ENCODE measurements around a stretch of chr7.

- PRO-cap, result no peak
Measured at GRCh38 chr7:157613806-157614337, 277.1 kb downstream of the DNAJB6 start.

GRCh38 chr7:157840647-157841426 lies 504.0 kb downstream of the DNAJB6 start:
- PRO-cap, result no peak

DNA sequence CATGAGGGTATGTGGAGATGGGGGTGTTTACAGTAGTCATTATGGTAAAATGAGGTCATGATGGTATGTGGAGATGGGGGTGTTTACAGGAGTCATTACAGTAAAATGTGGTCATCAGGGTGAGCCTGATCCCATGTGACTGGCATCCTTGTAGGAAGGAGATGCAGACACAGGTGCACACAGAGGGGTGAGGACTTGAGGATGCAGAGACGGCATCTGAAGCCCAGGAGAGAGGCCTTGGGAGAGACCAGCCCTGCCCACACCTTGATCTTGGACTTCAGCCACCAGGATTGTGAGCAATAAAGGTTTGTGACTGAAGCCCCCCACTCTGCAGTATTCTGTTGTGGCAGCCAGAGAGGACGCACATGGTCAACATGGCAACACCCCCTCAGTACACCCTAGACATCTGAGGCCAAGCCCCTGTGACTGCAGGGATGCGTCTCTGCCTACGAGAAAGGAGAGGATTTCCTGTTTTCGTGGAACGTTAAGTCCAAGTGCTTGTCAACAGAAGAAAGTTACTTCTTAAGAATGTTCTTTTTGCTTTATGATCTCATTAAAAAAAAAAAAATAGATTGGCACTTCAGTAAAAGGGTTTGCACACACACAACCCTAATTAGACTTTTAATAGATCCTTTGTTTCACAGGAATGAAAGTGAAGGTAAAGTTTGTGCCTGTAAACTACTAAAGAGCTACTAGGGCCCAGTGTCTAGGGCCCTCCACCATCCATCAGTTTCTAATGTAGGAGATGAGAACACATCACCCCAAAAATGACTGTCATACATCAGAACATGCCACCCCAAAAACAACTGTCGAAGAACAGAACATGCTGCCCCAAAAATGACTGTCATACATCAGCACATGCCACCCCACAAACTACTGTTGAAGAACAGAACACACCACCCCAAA lies 544.6 kb downstream of the DNAJB6 start:
- PRO-cap, result no peak

DNA sequence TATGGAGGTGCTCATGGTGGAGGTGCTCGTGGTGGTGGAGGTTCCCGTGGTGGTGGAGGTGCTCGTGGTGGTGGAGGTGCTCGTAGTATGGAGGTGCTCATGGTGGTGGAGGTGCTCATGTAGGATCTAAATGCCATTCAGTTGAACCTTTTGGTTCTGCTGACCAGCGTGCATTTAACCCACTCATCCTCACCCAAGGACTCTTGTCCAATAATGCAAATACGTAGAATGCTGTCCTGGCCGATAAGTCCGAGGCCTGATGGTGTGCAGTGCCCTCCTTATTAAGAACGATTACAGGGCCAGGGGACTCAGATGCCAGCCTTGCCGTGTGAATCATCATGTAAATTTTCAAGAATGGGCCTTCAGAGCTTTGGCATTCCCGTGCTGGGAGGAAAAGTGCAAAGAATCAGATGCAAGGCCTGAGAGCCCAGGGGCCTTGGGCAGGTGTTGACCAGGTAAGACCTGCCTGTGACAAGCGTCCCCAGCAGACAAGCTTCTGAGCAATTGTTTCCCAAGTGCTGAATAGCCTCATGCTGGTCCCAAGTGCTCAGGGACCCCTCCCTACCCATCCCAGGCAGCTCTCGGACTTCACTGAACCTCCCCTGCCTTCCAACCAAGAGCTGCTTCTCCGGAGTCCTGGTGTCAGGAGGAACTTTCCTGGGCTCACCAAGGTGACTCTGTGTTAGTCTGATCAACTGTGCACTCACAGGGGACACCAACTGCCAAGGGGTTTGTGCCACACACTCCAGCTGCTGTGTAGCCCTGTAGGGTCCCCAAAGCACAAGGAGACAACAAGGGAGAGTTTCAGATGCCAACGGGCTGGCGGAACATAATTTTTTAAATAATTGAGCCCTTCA lies 515.4 kb downstream of the PTPRN2 start:
- PRO-cap, result no peak

GRCh38 chr7:158317620-158318302 lies 269.9 kb downstream of the PTPRN2 start:
- PRO-cap, result no peak

GRCh38 chr7:158583421-158584085 lies 4.1 kb downstream of the PTPRN2 start:
- PRO-cap, result no peak

DNA sequence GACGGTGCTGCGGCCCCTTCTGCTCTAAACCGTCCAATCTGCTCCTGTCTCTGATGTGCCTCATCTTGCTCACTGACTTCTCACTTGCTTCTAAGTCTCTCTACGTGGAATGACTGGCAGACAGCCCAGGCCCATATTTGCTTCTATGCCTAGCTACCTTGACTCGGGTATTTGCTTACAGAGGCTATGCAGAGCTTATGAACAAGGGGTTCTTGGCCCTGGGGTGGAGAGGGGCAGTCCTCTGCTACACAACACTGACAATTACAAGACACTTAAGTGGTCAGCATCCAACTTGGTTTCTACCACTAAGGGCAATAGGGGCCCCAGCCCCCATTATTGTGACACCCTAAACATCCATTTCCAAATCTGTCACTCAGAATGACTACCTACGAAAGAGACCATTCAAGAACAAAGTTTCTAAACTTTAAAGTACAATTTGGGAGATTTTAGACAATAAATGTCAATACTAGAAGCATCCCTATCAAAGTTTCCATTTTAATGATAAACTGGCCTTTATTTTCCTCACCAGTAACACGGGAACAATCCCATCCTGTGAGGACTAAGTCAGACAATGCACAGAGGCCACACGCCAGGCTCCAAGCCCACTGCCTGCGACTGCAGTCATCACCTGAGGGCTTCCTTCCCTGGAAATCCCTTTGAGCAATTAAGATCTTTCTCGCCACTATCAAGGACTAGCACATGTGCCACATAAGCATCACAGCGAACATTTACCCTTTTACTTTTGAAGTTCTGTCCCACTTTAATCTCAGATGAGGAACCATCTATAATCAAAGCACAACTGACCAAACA lies 49.4 kb downstream of the ESYT2 start:
- PRO-cap, result no peak

DNA sequence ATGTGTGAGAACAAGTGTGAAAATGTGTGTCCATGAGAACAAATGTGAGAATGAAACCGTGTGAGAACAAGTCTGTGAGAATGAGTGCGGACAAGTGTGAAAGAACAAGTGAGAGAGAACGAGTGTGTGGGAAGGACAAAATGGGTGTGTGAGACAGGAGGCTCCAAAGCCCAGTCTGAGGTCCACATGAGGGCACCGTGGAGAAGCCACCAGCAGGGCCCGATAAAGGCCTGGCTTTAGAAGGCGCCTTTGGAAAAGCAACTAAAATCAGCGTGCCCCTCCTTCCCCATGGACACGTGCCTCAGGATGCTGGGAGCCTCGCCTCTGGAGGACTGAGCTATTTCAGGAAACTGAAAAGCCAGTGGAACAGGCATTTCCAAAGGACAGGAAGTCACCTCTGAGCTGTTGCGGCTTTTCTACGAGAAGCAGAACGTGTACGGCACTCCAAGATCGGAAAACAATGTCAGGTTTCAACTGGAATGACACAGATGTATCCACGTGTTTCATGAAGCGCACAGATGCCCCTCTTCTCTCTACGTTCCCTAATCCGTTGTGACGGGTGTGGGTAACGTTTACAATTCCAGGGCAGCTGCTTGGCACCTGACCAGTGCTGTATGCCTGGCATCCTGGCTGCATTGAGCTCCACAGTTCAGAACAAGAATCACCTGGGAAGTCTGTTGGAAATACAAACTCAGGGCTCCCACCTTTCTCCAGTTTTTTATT lies 46.4 kb downstream of the ESYT2 start:
- PRO-cap, result bidirectional peak, plus-strand start at position 341 of the sequence, minus-strand start at position 320 of the sequence

DNA sequence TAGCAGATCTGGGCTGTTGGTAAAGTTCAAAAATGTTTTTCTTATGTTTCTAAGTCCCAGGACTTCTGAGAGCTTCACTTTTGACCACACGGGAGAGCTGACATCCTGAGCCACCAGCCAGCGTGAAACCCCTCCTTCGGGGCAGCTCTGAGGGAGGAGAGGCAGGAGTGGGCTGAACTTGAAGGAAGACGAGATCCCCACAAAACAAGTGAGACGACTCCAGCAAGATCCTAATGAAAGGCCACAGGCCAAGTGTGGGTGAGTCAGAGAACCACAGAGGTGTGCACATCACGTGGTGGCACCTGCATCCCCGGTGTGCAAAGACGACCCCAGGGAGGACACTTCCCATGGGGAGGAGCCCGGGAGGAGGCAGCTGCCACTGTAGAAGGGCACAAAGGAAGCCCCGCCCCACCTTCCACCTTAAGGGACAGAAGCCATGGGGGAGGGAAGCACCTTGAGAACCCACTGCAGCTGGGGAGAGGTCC lies 45.8 kb downstream of the ESYT2 start:
- PRO-cap, result no peak

- PRO-cap, result no peak
Measured at GRCh38 chr7:158793289-158793800, 36.0 kb downstream of the ESYT2 start.

GRCh38 chr7:158793997-158794635 lies 35.2 kb downstream of the ESYT2 start:
- PRO-cap, result no peak

DNA sequence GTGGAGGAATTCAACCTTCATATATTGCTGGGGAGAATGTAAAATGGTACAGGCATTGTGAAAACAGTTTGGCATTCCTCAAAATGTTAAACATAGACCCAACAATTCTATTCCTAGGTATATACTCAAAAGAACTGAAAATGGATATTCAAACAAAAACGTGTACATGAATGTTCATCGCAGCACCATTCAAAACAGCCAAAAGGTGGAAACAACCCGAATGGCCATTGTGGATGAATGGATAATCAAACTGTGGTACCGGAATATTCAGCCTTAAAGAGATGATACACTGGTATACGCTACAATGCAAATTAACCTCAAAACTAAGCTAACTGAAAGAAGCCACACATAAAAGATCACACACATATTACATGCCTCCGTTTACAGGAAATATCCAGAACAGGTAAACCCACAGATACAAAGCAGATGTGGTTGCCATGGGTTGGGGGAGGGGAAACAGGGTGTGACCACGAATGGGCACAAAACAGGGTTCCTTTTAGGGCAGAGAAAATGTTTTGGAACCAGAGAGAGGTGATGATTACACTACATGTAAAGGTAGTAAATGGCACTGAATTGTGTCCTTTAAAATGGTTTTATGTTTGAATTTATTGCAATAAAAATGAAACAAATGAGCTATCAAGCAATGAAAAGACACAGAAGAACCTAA lies 16.7 kb downstream of the ESYT2 start:
- PRO-cap, result no peak

- PRO-cap, result no peak
Measured at GRCh38 chr7:158820852-158822220, 8.0 kb downstream of the ESYT2 start.

- PRO-cap, result no peak
Measured at GRCh38 chr7:158849624-158849960, 6.8 kb upstream of the DYNC2I1 start.

DNA sequence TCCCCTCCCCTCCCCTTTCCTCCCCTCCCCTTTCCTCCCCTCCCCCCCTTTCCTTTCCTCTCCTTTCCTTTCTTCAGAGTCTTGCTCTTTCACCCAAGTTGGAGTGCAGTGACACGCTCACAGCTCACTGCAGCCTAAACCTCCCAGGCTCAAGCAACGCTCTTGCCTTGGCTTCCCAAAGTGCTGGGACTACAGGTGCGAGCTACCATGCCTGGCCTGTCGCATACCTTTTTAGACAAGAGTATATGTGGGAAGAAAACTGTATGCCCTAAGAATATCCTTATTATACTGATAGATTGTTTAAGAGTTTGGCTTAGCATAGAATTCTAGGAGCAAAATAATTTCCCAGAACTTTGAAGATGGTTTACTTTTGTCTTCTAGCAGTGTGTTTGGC lies 2.6 kb downstream of the DYNC2I1 start:
- PRO-cap, result no peak

GRCh38 chr7:159020853-159021360 lies 123.8 kb downstream of the VIPR2 start:
- PRO-cap, result no peak

GRCh38 chr7:159096209-159096803 lies 48.4 kb downstream of the VIPR2 start:
- PRO-cap, result no peak

GRCh38 chr7:159112013-159112907 lies 32.4 kb downstream of the VIPR2 start:
- PRO-cap, result no peak

DNA sequence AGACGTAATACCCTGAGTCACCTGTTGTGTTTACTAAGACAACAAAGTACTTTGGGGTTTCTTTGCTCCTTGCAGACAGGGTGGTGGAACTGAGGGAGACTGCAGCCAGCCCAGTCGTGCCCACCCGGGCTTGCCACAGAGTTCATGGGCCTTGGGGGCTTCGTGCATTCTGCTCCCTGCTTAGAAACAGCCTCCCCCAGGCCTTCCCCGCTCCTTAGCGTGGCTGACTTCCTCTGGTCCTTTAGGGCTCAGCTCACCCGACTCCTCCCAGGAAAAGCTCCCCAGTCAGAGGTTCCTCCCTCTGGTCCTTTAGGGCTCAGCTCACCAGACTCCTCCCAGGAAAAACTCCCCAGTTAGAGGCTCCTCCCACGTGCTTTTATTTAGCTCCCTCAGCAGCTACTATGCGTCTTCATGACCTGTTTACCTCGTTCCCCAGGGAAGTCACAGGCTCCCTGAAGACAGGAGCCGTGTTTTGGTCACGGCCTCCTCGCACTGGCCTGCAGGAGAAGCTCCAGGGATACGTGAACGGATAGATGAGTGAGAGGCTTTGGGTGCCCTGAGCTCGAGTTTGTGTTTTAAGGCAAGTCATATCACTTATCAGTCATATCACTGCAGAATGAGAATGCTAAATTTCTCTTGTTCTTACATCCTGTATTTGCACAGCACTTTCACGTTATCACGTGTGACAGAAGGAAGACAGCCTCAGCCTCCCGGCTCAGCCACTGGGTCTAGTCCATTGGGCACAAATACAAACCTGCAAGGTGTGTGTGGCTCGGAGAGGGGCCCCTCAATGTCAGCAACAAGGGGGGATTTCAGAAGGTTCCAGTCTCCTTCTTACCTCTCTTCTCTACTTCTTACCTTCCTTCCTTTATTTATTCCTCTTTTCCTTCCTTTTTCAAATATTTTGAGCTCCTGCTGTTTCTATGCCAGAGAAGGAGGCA lies 52.7 kb upstream of the VIPR2 start:
- PRO-cap, result unidirectional peak, minus-strand start at position 216 of the sequence

Measured in ureter (tissue), 1 donor.